Ascending aorta (tissue), 1 donor: ENCODE measurements around the genes CASKIN2, MYO15B, SMIM5, UNC13D and AANAT.

- PRO-cap: bidirectional peak, plus-strand start at chr17:75515707, minus-strand start at chr17:75515425
These were observed at the start of gene CASKIN2 for GRCh38 chr17:75515196-75516030. CASKIN2 (minus strand) TSS chr17:75515537.

DNA sequence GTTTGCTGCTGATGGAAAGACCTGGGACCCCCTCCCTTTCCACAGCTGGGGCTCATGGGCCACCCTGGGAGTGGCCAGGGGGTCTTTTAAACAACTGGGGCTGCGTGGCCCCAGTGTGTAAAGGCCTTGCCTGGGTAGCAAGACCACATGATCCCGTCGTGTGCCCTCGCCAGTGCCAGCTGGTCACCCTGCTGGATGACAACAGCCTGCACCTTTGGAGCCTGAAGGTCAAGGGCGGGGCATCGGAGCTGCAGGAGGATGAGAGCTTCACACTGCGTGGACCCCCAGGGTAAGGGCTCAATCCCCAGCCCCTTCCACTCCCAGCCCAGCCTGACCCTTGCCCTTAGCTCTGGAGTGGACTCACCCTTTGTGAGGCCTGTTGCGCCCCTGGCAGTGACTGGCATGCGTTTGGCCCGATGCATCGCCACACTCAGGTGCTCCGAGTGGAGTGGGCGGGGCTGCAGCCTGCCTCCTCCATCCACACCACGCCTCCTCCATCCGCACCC lies 29.2 kb upstream of the MYO15B start:
- PRO-cap: no peak

DNA sequence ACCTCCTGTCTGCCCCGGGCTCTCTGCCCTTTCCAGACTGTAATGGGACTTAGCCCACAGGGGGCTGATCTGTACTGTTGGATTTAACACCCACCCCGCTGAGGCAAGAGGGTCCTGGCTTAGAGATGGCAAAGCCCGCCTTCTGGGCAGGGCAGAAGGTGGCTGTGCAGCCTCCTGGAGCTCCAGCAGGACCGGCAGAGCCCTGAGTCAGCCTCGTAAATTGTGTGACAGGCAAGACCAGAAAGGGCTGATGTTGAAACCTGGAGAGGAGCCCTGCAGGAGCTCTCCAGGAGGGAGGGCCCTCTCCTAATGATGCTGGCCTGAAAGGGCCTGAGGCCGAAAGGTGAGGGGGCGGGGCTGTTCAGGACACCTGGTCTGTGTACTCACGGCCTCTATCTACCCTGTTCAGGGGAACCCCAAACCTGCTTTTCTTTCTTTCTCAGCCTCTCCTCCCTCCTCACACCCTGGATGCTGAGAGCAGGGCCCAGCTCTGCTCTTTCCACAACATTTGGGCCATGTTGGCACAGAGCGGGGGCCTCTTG lies 22.5 kb upstream of the MYO15B start:
- PRO-cap: no peak

- PRO-cap: no peak
These were observed at the start of gene MYO15B for GRCh38 chr17:75587557-75588718. MYO15B (plus strand) TSS chr17:75587800.

DNA sequence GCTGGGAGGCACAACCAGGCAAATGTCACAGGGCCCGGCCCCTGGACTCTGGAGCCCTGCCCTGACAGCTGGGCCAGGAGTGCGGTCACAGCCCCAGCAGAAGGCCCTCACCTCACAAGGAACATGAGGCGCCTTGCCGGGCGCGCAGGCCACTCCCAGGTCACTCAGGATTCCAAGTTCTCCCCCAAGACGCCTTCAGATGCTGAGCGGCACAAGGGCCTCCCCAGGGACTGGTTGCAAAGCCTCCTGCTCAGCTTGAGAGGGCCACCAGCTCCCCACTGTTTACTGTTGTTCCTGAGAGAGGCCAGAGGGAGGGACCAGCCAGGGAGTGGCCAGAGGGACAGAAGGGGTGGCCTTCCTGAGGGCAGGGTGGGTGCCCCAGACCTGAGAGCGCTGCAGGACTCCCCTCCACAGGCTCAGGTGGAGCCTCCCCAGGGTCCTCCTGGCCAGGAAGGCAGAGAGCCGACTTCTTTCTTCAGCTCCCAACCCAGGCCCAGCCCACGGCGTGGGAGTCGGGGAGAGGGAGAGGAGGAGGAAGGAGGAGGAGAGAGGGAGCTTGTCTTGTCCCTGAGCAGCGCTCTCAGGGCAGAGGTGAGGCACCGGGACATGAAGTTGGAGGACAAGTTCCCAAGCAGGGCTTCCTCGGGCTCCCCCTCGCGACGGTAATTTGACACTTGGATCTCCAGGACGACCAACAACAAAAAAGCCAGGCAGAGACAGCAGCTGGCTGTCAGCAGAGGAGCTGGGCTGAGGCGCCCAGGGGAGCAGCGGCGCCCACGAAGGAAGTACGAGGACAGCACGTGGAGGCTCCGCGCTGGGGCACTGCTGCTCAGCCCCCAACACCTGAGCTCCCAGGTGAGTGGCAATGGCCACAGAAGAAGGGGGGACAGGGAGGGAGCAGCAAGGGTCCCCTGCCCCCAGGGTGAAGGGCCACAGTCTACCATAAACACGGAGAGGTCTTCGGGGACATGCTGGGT lies at the start of gene SMIM5:
SMIM5 (plus strand) TSS at position 87 of the 977 bp plus-strand sequence.
- PRO-cap: no peak

- PRO-cap: no peak
These were observed 721 bp upstream of the SMIM6 start for GRCh38 chr17:75645096-75645963.

DNA sequence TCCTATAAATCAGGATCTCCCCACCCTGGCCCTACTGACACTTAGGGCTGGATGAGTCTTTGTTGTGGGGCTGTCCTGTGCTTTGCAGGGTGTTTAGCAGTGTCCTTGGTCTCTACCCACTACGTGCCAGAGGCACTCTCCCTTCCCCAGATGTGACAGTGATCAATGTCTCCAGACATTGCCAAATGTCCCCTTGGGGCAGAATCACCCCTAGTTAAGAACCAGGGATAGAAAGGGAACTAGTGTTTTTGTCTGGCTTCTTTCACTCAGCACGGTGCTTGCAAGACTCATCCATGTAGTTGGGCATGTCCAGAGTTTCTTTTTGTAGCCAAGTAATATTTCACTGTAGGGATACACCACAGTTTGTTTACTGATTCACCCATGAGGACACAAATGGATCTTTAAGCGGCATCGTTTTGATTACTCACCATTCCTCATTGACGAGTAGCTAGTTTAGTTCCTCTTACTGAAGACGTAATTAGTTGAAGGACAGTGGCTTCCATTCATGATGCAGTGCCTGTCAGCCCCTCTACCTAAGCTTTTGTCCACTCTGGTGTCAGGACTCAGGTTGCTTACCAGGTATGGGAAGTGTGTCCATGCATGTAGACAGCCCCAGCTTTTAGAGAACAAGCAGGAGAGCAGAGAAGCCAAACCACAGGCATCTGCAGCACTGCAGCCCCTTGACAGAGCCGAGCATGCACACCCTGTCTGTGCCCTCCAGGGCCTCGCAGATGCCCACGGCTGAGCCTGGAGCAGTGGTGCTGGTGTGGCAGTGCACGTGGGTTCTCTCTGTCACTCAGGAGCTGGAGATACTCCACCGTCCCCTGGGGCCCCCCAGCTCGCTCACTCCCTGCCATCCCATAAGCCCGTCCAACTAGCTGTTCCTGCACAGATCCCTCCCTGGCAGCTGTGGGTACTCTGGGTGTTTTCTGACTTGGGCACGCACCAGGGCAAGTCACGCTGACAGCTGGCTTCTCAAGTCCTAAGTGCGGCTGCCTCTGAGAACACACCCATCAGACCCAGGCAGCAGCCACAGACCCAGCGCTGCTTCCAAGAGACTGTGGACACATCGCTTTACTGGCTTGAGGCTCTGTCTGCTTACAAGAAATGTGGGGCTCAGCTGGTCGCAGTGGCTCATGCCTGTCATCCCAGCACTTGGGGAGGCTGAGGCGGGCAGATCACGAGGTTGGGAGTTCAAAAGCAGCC lies 25.7 kb upstream of the ITGB4 start:
- PRO-cap: no peak

- PRO-cap: no peak
These were observed 13.1 kb upstream of the ITGB4 start for GRCh38 chr17:75708087-75708722.

GRCh38 chr17:75764037-75764573 lies 887 bp downstream of the GALK1 start:
- PRO-cap: no peak

- PRO-cap: no peak
These were observed at the start of gene UNC13D for GRCh38 chr17:75843950-75844810. UNC13D (minus strand) TSS chr17:75844404.

GRCh38 chr17:75876628-75876970 lies 1.8 kb downstream of the TRIM47 start:
- PRO-cap: no peak

GRCh38 chr17:75922988-75923606 lies 17.7 kb downstream of the FBF1 start:
- PRO-cap: no peak

GRCh38 chr17:75980128-75980596 lies 1.1 kb downstream of the TEN1 start:
- PRO-cap: no peak

- PRO-cap: no peak
These were observed 16.3 kb downstream of the SRP68 start for GRCh38 chr17:76055928-76056571.

DNA sequence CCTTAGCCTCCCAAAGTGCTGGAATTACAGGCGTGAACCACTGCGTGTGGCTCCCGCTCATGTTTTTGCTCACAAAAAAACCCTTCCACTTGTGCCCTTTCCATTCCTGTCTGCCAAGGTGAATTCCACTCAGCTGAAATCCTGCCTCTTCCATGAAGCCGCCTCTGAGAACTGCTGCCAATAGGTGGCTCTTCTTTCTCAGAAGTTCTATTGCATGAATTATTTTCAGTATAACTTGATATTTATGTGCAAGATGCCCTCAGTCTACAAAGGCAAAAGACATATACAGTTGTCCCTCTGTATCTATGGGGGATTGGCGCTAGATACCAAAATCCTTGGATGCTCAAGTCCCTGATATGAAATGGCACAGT lies 8.1 kb upstream of the RNF157 start:
- PRO-cap: no peak

GRCh38 chr17:76256606-76257169 lies 8.5 kb upstream of the UBALD2 start:
- PRO-cap: no peak

GRCh38 chr17:76265795-76266905 lies 1.0 kb downstream of the UBALD2 start:
- PRO-cap: no peak

GRCh38 chr17:76271113-76271603 lies 6.0 kb downstream of the UBALD2 start:
- PRO-cap: no peak

GRCh38 chr17:76384948-76385679 lies 705 bp downstream of the SPHK1 start:
- PRO-cap: bidirectional peak, plus-strand start at chr17:76385292, minus-strand start at chr17:76385207

- PRO-cap: no peak
These were observed at the start of gene AANAT for GRCh38 chr17:76467236-76467758. AANAT (plus strand) TSS chr17:76467603.